Lung (tissue), 4 donors: ENCODE results near the genes CLHC1 and REL.

- PRO-cap: bidirectional peak, plus-strand start at chr2:55050784, minus-strand start at chr2:55050451
- RAMPAGE, long total RNA: no peak
- RRBS: 3% methylated on average over 5 of the region's 22 CpGs
These were observed 407 bp upstream of the RTN4 start for GRCh38 chr2:55050642-55051073.

GRCh38 chr2:55137579-55138151 is 87.4 kb upstream of the RTN4 start:
- PRO-cap: no peak
- RAMPAGE, long total RNA: no peak
- RRBS: no CpG with 5 or more reads among the region's 11 CpGs

- PRO-cap: no peak
- RAMPAGE, long total RNA: no peak
- RRBS: 0% methylated on average over 2 of the region's 25 CpGs
These were observed at the start of gene CLHC1 for GRCh38 chr2:55231696-55232484. CLHC1 (minus strand) TSS chr2:55232293.

- PRO-cap: no peak
- RAMPAGE, long total RNA: no peak
- RRBS: no CpG with 5 or more reads among the region's 5 CpGs
These were observed 1.2 kb upstream of the CCDC88A start for GRCh38 chr2:55420957-55421234.

DNA sequence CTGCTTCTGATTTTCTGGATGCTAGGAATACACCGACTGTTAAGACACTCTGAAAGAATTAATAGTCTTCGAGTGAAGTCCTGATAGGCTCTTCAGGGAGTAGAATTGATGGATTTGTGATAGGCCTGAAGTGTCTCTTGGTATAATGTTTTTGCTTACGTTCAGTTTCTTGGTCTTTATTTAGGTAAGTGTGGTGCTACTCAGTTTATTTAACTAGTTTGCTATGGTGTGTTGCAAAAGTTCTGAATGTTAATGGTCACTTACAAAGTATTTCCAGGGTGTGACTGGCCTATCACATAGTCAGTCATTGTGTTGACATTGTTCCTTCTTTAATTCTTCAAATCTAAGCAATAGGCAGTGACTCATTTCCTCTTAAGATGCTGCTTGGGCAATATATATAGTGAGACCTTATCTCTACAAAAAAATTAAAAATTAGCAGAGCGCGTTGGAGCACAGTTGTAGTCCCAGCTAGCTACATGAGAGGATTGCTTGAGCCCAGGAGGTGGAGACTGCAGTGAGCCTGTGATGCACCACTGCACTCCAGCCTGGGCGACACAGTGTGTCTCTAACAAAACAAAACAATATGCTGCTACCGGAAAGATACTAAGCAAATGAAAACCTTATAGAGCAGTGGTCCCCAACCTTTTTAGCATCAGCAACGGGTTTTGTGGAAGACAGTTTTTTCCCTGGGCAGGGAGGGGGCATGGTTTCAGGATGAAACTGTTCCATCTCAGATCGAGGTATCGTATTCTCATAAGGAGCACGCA is 5.8 kb upstream of the CCDC88A start:
- PRO-cap: no peak
- RAMPAGE, long total RNA: no peak
- RRBS: no CpG with 5 or more reads among the region's 11 CpGs

GRCh38 chr2:55618610-55619273 is 1.3 kb upstream of the PPP4R3B start:
- PRO-cap: no peak
- RAMPAGE, long total RNA: no peak
- RRBS: no CpG with 5 or more reads among the region's 17 CpGs

GRCh38 chr2:55779362-55780108 is 85.9 kb upstream of the PNPT1 start:
- PRO-cap: no peak
- RAMPAGE, long total RNA: no peak
- RRBS: no CpG with 5 or more reads among the region's 7 CpGs

DNA sequence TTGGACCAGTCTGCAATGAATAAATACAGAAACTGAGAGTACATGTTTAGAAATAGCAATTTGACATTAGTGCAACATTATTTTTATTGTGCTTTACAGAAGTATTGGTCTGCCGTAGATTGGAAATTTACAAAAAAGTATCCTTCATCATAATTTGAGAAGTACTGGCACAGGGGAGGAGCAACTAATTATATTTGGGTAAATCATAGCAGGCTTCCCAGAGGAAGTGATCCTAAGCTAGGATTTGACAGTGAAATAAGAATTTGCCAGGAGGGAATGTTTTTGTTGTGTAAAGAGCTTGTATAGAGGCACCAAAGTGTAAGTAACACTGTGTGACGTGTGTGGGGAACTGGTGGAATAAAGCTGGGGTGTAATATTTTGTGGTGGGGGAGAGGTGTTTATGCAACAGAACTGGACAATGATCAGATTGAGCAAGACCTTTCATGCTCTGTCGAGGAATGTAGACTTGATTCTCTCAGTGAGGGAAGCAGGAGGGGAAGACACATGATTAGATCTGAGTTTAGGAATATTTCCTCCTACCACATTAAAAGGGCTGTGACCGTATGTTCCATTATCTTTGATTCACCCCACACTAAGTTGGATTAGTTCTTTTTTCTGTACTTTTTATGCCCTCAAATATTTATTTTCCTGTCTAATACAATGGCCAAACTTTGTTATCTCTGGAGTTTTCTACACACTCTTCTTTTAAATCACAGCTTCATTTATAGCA is 43.7 kb downstream of the EFEMP1 start:
- PRO-cap: no peak
- RAMPAGE, long total RNA: no peak
- RRBS: no CpG with 5 or more reads among the region's 4 CpGs

- PRO-cap: no peak
- RAMPAGE, long total RNA: no peak
- RRBS: no CpG with 5 or more reads among the region's 3 CpGs
These were observed 61.4 kb downstream of the VRK2 start for GRCh38 chr2:58108023-58108328.

GRCh38 chr2:58215491-58215773 is 25.7 kb downstream of the FANCL start:
- PRO-cap: no peak
- RAMPAGE, long total RNA: no peak
- RRBS: no CpG with 5 or more reads among the region's 1 CpG

DNA sequence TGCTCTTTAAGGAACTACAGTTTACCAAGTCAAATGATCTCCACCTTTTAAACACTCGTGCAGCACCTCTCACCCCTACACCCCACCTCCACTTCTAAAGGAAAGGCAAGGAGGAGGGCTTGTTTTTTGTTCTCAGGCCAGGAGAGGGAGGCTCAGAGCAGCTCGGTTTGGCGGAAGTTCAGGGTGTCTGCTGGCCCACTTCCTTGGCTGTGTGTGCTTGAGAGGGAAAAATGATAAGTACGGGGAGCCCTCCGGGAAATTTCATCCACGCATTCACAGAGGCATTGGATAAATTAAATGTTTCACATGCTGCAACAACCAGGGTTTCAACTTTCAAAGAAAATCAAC is 667.9 kb downstream of the BCL11A start:
- PRO-cap: no peak
- RAMPAGE, long total RNA: no peak
- RRBS: no CpG with 5 or more reads among the region's 6 CpGs

- PRO-cap: no peak
- RAMPAGE, long total RNA: no peak
- RRBS: no CpG with 5 or more reads among the region's 17 CpGs
These were observed 469.5 kb downstream of the BCL11A start for GRCh38 chr2:60083870-60084438.

- PRO-cap: no peak
- RAMPAGE, long total RNA: no peak
- RRBS: no CpG with 5 or more reads among the region's 3 CpGs
These were observed 252.4 kb downstream of the BCL11A start for GRCh38 chr2:60301023-60301477.

GRCh38 chr2:60410566-60411234 is 142.8 kb downstream of the BCL11A start:
- PRO-cap: no peak
- RAMPAGE, long total RNA: no peak
- RRBS: no CpG with 5 or more reads among the region's 14 CpGs

- PRO-cap: no peak
- RAMPAGE, long total RNA: no peak
- RRBS: 9% methylated on average over 2 of the region's 46 CpGs
These were observed 3.9 kb downstream of the BCL11A start for GRCh38 chr2:60549373-60550152.

DNA sequence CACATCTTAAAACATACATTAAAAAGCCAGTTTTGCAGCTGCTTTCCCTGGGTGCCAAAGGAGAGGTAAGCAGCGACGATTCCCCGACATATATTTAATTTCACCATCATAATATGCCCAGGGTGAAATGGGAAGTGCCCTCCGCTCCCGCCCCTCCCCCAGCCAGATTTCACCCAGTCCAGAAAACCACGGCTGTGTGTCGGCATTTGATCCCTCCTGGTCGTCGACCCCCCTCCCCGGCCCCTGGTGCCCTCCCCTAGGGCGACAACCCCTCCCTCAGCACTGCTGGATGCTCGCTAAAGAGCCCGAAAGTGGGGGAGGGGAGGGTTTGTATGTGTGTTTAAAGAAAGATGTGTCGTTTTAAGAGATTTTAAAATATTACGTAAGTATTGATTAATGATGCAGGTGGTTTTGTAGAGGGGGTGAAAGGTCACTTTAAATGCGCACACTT is 3.2 kb upstream of the BCL11A start:
- PRO-cap: no peak
- RAMPAGE, long total RNA: no peak
- RRBS: no CpG with 5 or more reads among the region's 16 CpGs

DNA sequence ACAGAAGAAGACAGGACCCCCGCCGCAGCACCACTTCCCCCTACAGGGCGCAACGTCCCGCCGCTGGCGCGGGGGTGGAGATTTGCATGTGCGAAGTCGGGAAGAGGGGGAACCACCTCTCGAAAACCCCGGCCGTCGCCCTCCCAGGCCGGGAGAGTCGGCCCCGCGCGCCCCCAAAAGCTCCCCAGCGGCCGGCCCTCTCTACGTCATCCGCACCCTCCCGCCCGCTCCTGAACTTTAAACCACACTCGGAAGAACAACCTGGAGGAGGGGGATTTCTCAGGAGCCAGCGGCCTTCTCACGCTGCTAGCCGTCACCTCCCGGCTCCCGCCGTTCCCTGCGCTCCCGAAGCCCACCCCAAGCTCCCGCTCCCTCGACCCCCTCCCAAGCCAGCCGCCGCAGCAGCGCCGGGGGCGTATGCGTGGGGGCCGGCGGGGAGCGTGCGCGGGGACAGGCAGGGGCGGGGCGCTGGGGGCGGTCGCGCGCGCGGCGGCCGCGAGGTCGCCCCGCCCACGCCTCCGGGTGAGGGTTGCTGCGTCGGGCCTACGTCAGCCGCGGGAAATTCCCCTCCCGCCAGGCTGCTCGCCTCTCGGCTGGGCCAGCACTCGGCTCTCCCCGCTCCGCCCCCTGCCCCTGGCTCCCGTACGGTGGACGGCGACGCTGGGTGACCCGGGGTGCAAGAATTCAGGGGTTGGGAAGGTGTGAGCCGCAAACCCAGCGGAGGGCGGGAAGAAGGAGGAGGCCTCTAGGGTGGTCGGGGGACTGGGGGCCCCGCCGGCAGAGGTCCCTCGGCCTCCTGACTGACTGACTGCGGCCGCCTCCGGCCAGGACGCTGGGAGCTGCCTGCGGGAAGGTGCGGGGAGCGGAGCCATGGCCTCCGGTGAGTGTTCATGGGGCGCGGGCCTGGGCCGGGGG is at the start of gene REL:
REL (plus strand) TSS at position 604 of the 915 bp plus-strand sequence.
- PRO-cap: bidirectional peak, plus-strand start at position 264 of the sequence, minus-strand start at position 175 of the sequence; bidirectional peak, plus-strand start at position 640 of the sequence, minus-strand start at position 419 of the sequence
- RAMPAGE, long total RNA: start-site peak on the plus strand centred at position 642 of the sequence, 77 bp wide, 263 and 141 reads in 2 replicates
- RRBS: 1% methylated on average over 48 of the region's 97 CpGs

GRCh38 chr2:60925764-60926409 is 44.5 kb downstream of the REL start:
- PRO-cap: no peak
- RAMPAGE, long total RNA: no peak
- RRBS: no CpG with 5 or more reads among the region's 5 CpGs

DNA sequence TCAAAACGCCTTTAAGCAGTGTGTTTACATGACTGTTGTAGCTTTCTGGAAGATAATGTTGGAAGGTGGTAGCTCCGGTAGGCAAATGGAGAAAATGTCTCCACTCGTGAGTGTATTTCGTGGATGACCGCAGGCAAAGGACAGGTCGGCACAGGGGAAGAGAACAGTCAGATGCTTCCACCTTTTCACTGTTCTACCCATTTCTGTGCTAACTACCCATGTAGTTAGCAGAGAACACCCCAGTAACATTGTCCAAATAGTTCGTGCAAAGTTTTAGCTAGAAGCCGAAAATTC is 14.4 kb downstream of the C2orf74 start:
- PRO-cap: no peak
- RAMPAGE, long total RNA: no peak
- RRBS: no CpG with 5 or more reads among the region's 8 CpGs

- PRO-cap: no peak
- RAMPAGE, long total RNA: no peak
- RRBS: no CpG with 5 or more reads among the region's 9 CpGs
These were observed 1.0 kb upstream of the XPO1 start for GRCh38 chr2:61539162-61539636.